ENCODE measurements around a stretch of chr20.

DNA sequence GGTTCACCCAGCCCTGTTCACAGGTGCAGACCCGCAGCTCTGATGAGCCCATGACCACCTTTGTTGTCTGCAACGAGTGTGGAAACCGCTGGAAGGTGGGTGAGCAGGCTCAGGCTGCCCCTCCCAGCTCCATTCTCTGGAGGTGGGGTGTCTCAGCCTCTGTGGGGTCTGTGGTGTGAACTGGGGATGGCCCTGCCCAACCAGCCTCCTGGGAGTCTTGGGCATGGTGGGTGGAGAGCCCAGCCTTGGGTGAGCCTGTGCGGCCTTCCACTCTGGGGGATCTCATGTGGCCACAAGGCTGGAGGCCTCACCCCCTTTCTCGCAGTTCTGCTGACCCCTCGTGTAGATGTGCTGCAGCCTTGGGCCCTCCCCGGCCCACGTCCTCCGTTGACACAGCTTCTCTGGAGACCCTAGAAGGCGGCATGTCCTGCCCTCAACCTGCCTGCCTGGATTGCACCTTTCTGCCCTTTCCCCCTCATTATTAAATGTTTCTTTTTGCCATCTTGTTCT is 7.4 kb downstream of the RGS19 start:
- PRO-cap = no peak

DNA sequence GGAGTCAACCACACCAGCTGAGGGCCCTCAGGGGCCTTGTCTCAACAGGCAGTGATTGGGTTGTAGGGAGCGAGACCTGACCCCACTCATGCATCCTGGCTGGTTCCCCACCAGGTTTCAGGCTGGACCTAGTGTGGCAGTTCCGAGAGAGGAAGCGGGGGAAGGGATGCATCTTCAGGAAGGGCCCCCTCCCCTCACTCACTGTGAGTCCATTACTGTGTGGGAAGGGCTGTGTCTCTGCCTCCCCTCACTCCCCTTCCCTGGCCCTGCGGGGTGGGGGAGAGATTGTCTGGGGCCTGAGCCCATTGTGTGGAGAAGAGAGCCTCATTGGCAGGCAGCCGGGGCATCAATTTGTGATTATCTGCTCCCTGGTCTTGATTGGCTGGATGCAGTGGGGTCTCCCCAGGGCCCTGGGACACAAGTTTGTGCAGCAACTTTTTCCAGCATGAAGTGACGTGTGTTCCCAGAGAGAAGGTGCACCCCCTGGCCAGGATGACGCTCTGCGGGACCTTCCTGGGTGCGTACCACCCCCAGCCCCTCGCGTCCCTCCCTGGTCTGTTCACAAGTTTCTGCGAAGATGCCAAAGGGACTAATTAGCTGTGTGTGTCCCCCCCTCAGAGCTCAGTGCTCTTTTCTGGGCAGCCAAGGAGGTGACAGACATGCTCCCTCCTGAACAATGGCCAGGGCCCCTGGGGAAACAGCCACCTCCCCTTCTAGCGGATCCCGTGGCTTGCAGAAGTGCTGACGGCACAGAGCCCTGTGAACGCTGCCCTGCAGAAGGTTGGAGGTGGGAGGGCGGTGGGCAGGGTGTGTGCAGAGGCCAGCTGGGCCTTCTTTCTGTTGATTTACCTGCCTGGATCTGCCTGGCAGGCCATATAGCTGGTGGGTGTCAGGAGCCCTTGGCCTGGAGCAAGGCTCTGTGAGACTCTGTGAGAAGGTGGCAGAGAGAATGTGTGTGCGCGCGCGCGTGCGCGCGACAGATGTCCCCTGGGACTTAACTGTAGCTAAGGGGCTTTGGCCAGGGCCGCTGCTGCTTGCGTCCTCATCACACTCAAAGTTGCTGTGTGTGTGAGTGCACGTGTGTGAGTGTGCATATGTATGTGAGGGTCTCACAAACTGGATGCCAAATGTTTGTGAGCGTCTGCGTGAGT is 3.8 kb upstream of the MYT1 start:
- PRO-cap = no peak

DNA sequence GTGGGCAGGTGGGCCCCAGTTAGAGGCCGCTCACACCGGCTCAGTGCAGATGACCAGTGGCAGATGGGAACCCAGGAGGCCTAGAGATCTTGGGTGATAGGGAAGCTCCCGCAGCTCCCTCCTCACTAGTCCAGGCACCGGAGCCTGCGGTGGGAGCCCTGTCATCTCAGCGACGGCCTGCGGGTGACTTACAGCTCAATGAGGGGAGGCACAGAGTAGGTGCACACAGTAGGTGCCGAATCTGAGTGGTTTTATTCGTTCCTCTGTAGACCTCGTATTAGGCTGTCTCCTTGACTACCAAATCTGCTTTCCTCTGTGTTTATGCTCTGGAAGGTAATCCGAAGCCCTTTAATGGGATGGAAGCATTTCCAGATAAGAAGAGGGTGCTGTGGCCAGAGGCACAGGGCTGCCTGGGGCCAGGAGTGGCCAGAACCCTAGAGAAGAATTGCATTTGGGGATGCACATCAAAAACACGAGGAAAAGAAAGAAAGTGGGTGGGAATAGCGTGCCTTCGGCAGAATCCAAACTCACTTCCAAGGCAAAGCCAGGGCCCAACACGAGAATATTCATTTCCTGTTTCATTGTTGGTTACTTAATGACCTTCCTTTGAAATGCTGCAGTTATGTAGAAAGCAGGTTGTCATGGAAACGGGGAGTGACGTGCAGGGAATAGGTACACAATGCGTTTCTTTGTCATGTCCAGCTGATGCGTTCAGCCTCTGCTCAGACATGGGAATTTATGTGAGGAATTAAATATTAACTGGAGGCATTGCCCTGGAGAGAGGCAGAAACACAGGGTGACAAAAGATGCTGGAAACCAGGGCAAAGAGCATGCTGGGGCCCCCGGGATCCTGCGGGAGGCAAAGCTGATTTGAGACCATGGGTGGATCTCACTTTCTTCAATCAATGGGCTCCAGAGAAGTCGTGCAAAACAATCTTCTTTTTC is 24.7 kb downstream of the MYT1 start:
- PRO-cap = unidirectional peak, plus-strand start at position 375 of the sequence; bidirectional peak, plus-strand start at position 802 of the sequence, minus-strand start at position 535 of the sequence

DNA sequence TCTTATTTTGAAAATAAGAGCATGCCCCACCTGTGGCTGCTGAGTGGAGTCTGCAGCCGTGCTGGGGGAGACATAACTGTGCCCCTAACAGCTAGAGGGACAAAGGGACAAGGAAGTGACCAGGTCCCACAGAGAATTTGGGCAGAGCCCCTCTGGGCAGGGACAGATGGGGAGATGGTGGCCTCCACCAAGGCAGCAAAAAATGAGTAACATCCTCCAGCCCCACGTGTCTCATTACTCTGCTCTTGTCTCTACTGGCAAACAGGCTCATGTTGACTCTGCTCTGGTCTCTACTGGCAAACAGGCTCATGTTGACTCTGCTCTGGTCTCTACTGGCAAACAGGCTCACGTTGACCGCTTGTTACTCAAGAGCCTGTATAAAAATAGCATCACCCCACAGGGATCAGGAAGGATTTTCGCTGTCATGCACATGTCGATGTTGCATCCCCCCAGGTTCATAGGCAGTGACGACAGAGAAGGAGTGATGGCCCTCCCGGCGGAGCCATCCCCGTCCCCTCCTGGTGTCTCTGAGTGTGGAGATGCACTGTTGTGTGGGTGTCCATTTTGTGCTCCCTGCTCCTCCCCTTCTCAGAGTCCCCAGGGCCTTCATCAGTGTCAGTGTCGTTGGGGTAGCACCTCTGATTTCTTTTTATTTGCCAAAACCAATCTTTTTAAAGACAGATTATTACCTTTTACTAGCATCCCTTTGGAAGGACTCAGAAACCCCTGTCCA is 17.2 kb upstream of the PCMTD2 start:
- PRO-cap = no peak